UCH-1 (cell line): ENCODE data around the genes GRM8, ZNF800 and GARIN1B.

DNA sequence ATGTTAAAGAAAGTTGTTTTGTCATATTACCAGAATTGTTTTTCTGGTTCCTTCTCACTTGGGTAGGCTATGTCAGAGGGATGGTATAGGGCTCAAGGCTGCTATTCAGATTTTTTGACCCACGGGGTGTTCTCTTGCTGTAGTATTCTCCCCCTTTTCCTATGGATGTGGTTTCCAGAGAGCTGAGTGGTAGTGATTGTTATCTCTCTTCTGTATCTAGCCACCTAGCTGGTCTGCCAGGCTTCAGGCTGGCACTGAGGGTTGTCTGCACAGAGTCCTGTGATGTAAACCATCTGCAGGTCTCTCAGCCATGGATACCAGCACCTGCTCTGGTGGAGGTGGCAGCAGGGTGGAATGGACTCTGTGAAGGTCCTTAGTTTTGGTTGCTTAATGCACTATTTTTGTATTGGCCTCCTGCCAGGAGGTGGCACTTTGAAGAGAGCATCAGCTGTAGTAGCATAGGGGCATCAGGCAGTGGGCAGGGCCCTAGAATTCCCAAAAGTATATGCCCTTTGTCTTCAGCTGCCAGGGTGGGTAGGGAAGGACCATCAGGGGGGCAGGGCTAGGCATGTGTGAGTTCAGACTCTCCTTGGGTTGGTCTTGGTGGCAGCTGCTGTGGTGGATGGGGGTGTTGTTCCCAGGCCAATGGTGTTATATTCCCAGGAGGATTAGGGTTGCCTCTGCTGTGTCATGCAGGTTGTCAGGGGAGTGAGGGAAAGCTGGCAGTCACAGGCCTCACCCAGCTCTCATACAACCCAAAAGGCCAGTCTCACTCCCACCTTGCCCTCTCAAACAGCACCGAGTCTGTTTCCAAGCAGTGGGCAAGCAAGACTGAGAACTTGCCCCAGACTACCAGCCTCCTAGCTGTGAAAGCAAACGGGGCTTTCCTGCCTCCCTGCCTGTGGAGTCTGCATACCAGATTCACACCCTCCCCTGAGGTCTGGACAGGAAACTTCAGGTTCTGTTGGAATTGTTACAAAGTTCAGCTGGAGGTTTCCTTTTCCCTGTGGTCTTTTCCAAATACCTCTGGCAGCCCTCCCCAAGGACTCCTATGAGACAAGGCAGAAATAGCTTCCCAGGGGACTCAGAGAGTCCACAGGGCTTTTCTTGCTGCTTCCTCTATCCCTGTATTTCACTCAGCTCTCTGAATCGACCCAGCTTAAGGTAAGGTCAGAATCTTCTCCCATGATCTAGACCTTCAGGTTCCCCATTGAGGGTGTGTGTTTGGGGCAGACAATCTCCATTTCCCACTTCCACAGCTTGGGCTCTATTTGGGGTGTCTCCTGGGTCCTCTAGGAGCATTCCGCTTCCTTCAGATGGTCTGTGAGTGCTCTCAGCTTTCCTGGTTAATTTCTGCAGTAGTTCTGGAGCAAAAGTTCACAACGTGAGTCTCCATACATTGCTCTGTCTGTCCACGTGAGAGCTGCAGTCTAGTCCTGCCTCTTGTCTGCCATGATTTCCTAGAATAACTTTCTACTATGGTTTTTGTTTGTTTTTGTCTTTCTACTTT lies 1.3 kb downstream of the HYAL4 start:
- RRBS: no CpG with 5 or more reads among the region's 7 CpGs

DNA sequence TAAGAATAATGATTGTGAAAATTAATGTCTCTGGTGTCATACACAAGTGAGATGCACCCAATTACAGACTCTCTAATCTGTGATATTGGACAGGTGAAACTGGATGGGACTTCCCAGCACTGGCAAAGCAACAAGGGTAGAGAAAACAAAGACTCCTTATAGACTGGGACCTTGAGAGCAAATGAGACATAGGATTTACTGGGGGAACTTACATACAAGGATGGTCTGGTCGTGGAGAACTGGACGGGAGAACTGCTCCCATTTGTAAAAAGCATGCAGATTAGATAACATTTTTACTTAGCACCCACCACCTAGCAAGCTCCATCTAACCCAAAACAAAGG lies 5.5 kb downstream of the SPAM1 start:
- RRBS: no CpG with 5 or more reads among the region's 2 CpGs

GRCh38 chr7:124952495-124952928 lies 22.9 kb upstream of the POT1 start:
- RRBS: no CpG with 5 or more reads among the region's 4 CpGs

DNA sequence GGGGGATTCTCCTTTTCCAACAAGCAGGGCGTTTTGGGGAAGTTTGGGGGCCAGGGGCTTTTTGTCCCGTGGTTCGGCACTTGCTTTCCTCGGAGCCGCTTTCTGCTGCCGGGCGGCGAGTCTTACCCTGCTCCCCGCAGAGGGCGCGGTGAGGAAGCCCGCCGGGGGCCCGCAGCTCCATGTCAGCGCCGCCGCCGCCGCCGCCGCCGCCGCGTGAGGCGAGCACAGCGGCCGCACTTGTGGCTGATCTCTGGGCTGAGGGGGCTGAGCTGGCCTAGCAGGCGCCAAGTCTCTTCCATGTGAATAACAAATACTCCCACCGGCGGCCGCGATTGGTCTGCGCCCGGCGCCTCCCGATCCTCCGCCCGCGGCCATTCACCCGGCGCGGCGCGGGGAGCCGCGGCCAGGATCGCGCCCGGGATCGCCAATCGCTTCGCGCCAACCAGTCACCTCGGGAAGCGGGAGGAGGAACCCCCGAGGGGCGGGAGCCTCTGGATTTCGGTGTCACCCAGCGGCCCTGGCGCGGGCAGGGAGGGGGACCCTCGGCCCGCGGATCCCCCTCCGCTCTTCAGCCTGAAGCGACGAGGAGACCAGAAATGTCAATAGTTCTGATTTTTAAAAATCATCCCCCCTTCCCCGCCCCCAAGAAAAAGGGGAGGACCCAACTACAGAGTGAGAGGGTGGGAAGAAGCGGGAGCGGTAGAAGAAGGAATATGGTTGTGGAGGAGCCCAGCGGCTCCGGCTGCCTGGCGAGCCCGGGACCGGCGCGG lies at the start of gene GRM8:
TSS of gene GRM8 (minus strand) at position 271 of the 770 bp plus-strand sequence.
- RRBS: 4% methylated on average over 27 of the region's 77 CpGs

GRCh38 chr7:127392469-127392971 lies at the start of gene ZNF800:
ZNF800 (minus strand) TSS chr7:127392708.
- RRBS: 5% methylated on average over 23 of the region's 55 CpGs

- RRBS: no CpG with 5 or more reads among the region's 6 CpGs
Observed at GRCh38 chr7:128033275-128033481, 1.9 kb upstream of the LRRC4 start.

DNA sequence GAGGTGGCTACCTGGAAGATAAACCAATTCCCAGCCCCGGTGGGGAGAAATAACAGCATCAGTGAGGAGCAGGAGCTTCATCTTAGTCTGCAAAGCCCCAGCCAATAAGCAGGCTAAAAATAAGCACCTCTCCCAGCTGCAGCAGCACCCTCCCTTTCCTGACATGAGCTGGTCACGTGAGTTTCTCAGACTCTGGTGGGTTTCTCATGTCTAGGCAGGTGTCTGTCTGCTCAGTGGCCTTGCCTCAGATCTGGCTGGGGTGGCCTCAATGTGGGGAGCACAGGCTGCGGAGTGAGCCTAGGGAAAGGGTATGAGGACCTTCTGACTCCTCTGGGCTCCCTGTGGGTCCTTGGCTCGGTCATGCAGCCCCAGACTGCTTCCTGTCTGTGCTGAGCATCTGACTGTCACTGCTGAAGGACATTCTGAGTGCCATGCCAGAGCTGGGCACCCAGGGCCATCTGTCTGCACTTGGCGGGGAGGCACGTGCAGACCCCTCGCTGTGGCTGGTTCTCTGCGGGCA lies 81.6 kb upstream of the LRRC4 start:
- RRBS: no CpG with 5 or more reads among the region's 8 CpGs

- RRBS: no CpG with 5 or more reads among the region's 6 CpGs
Observed at GRCh38 chr7:128523139-128523560, 46.6 kb downstream of the METTL2B start.

DNA sequence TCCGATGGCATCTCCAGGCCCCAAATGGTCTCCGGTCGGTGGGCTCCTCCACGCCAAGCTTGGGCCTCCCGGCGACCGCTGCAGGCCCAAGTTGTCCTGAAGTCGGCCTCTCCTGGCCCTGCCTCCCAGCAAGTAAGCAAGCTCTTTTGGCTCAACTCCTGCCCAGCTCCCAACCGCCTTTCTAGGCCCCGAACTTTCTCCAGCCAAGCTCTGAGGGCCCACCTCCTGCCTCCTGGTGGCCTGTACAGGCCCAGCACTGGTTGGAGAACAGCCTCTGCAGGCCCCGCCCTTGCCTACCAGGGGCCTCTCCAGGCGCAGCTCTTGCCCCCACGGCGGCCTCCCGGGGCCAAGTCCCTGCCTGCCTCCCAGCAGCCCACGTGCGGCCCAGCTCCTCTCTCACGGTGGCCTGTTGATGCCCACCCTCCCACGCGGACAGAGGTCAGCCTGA lies 18.9 kb upstream of the GARIN1A start:
- RRBS: no CpG with 5 or more reads among the region's 20 CpGs

DNA sequence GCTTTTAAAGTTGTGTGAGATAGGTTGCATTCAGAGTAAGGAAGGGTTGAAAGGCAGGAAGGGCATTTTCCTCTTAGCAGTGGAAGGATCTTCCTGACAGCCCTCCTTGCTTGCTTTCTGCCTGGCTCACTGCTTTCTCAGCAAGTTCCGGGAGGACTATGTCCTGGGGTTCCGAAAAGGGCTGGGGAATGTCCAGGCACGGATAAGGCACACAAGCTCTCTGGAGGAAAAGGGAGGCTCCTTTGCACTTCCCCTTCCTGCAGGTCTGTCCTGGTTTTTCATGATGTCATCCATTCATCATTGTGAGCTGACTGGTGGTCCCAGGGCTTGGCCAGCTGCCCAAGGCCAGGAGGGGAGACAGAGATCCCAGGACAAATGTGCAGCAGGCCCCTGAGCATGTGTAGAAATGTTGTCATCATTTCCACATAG lies at the start of gene GARIN1B:
TSS of gene GARIN1B (plus strand) at position 356 of the 429 bp plus-strand sequence.
- RRBS: no CpG with 5 or more reads among the region's 3 CpGs

DNA sequence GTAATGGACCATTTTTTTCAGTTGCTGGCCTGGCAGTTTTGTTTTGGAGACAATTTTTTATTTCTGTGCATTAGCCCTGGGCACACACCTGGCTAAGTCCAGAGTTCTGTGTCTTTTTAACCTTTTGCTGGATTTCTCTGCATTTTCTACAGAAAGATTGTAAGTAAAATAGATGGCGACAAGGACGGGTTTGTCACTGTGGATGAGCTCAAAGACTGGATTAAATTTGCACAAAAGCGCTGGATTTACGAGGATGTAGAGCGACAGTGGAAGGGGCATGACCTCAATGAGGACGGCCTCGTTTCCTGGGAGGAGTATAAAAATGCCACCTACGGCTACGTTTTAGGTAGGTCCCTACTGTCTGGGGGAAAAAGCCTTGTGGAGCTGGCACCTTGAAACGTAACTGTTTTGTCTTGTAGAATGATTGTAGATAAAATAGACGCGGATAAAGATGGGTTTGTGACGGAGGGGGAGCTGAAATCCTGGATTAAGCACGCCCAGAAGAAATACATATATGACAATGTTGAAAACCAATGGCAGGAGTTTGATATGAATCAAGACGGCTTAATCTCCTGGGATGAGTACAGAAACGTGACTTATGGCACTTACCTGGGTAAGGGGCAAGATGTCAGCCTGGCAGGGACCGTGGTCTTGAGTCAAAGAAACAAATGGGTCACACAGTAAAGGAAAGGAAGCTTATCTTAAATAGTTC lies 15.1 kb downstream of the CALU start:
- RRBS: no CpG with 5 or more reads among the region's 17 CpGs

GRCh38 chr7:128773508-128773933 lies 2.1 kb downstream of the OPN1SW start:
- RRBS: no CpG with 5 or more reads among the region's 12 CpGs

- RRBS: 75% methylated on average over 6 of the region's 18 CpGs
Observed at GRCh38 chr7:128843716-128844330, 13.6 kb downstream of the FLNC start.

GRCh38 chr7:128869854-128870504 lies 3.8 kb downstream of the ATP6V1FNB start:
- RRBS: 26% methylated on average over 28 of the region's 46 CpGs

DNA sequence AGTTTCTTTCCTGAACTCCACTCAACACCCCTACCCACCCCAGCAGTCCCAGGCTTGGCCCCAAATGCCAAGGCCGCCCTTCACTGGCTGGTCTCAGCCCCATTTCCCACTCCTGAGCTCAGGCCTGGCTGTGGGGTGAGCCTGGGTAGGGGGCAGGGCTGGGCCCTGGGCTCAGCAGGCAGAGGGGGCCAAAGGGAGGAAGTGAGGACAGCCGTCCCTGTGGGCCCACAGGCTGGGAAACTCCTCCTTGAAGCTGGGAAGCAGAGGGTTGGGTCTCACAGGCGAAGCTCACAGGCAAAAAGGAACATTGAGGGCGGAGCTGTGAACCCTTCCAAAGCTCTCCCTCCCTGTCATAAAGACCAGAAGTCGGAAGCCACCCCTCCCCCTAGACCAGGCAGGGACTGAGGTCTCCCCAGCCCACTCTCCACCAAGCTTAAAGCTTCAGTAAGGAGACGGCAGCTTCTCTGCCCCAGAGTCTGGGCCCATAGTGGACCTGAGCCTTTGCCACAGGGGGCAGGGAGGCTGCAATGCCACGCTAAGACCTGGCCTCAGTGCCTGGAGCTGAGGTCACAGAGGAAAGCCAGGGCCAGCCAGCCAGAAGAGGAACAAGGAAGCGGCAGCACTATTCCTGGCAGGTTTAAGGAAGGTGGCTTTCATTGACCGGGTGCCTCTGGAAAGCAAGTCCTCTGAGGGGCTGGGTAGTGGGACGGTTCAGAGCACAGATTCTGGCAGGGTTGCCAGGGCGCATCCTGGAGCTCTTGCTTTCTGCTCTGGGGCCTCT lies 1.0 kb upstream of the KCP start:
- RRBS: no CpG with 5 or more reads among the region's 11 CpGs

DNA sequence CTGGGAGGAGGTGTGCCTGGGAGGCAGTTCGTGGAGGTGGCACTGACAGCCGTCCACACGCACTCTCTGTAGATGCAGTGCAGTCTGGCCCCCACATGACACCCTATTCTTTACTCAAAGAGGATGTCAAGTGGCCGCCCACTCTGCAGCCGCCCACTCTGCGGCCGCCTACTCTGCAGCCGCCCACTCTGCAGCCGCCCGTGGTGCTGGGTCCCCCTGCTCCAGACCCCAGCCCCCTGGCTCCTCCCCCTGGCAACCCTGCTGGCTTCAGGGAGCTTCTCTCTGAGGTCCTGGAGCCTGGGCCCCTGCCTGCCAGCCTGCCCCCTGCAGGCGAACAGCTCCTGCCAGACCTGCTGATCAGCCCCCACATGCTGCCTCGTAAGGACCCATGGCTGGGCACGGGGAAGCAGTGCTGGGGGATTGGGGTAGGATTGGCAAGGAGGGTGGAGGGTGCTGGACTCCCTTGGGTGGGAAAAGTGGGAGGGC lies 9.5 kb downstream of the IRF5 start:
- RRBS: no CpG with 5 or more reads among the region's 13 CpGs

DNA sequence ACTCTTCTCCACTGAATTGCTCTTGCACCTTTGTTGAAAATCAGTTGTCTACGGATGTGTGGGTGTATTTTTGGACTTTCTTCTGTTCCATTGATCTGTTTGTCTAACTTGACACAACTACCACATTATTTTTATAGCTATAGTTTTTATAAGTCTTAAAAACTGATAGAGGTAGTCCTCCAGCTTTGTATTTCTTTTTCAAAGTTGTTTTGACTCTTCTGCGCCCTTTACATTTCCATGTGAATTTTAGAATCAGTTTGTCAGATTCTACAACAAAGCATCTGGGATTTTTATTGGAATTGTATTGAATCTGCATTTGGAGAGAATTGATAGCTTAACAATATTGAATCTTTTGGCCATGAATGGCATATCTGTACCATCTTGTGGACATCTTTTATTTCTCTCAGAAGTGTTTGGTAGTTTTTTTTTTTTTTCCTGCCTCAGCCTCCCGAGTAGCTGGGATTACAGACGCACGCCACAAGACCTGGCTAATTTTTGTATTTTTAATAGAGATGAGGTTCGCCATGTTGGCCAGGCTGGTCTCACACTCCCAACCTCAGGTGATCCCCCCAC lies 54.1 kb downstream of the AHCYL2 start:
- RRBS: no CpG with 5 or more reads among the region's 6 CpGs